Cardiac ventricle fibroblast (primary cell): ENCODE measurements around a stretch of chr13.

DNA sequence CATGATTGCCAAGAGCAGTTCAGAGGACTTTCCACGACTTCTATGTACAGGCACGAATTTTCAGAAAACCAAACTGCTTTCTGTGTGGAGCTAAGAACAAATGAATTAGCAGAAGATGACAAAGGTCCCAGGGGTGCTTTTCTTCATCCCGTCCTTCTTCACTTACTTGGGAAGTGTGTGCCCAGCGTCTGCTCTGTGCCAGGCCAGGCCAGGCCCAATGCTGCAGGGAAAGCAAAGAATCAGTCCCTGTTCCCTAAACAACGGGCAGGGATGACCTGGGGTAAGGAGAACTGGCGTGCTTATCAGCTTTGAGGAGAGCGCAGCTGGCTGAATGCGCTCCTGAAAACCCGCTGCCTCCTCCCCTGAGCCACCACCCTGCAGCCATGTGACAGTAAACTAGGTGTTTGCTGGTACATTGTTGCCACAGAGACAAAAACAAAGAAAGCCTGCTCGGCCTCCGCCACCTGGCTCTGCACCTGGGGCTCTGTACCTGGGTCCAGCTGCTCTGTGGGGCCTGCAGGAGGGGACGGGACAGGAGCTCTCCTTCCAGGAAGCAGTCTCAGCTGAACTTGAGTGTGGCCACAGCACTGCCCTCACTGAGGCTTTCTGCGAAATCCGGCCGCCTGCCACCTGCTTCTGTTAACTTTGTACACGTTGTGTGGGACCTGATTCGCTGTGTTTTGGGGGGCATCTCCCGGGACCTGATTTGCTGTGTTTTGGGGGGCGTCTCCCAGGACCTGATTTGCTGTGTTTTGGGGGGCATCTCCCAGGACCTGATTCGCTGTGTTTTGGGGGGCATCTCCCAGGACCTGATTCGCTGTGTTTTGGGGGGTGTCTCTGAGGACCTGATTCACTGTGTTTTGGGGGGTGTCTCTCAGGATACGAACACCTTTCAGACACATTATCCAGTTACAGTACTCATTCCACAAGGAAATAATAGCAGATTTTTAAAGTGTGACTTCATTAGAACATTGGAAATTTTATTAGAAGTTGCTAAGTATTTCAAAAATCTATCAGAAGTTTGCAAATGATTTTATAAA lies 21.9 kb downstream of the MCF2L start:
- RAMPAGE, long total RNA, result no peak

DNA sequence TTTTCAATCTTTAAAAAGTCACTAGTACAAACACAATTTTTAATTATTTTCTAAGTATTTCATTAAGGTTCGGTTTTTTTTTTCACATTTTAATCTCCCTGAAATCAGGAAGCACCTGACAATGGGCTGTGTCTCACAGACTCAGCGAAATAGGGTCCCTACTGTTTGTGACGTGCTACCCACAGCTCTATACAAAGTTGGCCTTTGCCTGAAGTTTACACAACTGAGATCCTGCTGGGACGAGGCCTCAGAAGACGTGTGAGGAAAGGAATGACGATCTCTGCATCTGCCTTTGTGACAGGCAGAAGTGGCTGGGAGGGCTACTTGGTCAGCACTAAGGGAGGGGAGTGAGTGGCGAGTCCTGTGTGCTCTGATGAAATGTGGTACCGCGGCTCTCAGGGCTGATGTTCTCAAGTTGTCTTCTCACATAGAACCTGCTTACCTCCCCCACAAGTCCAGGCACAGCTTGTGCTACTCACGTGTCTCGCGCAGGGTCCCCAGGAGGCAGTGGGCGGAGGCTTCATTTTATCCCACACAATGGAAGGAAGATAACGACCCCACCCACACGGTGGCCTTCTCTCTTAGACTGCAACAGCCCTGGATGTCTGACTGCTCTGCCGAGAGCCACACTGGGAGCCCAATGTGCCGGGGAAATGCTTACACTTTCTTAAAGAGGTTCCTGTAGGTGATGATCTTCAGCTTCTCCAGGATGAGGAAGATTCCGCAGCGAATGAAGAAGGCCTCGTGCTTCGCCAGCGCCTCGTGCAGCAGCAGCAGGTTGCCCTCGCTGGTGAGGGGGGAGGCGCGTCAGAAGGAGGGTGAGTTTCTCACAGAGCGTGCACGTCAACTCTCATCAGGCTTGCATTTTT lies 21.0 kb downstream of the PROZ start:
- RAMPAGE, long total RNA, result no peak

DNA sequence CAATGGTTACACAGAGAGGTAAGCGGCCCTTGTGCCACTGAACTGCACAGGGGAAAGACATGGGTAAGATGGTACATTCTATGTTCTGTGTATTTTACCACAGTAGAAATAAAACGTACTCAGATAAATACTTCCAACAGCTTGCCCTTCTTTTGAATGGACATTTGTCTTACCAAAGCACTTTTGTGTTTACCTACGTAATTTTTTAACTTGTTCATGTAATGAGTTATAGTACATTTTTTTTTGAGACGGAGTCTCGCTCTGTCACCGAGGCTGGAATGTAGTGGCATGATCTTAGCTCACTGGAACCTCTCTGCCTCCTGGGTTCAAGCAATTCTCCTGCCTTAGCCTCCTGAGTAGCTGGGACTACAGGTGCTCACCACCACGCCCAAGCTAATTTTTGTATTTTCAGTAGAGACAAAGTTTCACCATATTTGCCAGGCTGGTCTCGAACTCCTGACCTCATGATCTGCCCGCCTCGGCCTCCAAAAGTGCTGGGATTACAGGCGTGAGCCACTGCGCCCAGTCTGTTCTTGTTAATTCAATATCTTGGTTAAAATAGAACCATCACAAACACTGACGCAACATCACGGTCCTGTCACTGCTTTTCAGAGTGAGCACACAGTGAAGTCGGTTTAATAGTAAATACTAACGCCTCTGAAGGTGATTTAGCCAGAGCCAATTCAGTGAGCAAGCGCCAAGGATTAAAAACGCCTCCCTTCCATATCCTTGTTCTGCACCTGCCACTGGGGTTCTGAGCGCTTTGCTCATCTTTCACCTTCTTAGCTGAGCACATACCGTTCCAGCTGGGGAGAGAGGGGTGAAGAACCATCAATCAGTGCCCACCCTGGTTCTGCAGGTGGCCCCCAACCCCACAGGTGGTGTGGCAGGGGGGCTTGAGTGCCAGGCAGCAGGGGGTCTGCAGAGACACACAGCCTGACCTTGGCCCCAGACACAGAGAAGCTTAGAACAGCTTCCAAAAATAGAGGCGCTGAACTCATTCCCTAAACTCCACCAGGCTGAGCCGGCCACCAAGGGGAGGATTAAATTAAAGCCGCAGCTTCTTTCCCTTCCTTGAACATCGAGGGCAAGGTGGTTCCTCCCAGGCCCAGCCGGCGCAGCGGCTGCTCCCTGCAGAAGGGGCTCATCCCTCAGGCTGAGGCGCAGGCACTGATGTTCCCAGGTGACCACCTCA lies 30.3 kb downstream of the LAMP1 start:
- RAMPAGE, long total RNA, result no peak

DNA sequence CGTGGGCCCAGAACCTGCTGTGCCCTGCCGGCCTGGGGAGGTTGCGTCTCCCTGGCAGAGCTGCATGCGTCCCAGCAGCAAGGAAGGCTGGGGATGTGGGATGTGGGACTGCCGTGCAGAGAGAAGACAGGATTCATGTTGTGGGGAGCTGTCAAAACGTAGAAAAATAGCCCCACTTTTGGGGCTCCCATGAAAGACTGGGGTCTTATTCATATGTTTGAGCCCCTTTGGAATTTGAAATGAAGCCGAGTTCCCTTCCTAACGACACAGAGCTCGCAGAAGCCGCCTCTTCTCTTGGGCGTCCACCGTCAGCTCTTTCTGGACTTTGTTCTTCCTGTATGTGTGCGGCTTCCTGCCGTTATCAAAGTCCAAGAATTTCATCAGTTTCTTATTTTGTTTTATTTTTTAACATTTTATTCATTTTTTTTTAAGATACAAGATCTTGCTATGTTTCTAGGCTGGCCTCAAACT lies 32.4 kb upstream of the GRTP1 start:
- RAMPAGE, long total RNA, result no peak

GRCh38 chr13:113448529-113449722 lies 4.4 kb downstream of the ADPRHL1 start:
- RAMPAGE, long total RNA, result no peak

- RAMPAGE, long total RNA, result no peak
Observed at GRCh38 chr13:113501279-113501613, 10.4 kb downstream of the TMCO3 start.

- RAMPAGE, long total RNA, result no peak
Observed at GRCh38 chr13:113640555-113641135, 17.4 kb downstream of the ATP4B start.

DNA sequence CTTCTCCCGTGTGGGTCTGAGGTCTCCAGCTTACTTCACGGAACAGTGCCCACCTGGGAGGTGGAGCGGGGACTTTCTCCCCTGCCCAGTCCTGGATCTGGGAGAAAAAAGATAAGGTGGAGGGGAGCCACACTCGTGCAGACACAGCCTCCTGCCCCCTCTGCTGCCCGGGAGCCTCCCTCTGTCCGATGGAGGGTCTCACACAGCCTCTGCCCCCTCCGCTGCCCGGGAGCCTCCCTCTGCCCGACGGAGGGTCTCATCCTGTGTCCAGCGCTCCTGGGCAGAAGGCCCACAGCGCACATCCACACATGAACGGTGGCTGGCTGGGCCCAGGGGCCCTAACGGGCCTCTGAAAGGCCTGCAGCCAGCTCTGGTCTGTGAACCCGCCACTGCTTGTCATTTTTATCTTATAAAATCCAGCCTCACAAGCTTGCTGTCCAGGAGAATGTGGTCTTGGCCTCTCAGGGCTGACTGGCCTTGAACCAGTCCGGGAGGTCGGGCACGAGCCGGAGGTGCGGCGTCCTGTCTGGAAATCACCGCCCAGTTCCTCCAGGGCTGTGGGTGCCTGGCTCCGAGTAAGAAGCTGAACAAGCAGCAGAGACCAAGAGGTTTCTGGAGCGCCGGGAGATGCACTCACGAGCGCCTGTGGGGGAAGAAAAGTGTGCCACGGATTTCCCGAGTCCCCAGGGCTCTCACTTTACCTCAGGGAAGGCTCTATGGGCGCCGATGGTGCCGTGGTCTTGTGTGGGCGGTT lies 50.3 kb downstream of the GAS6 start:
- RAMPAGE, long total RNA, result no peak

GRCh38 chr13:113848705-113849308 lies 15.1 kb downstream of the GAS6 start:
- RAMPAGE, long total RNA, result no peak

DNA sequence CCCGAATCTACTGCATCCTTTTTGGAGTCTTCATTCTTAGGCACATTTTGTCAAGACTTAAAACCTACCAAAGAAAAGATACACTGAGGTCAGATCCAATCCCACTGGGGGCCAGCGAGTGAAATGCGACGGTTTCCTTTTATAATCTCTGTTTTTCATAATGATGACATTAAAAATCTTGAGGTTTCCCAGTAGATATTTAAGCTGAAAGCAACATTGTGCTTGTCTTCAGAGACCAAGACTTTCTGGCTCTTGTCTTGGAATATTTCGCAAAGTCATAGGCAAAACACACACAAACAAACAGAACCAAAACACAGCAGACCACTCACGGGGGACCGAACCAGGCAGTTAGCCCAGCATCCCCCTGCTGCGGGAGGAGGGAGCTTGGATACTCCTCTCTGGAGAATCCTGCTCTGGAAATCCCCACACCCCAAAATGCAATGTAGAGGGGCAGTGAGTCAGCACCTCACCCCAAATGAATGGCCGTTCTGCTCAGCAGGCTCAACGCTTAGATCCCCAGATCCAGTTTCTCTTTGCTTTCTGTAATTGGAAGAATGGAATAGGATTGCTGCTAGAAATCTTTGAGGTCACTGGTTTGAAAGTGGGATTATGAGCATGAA lies 594 bp upstream of the GAS6 start:
- RAMPAGE, long total RNA, result no peak

- RAMPAGE, long total RNA, result no peak
Observed at GRCh38 chr13:113928627-113929154, 45.2 kb downstream of the C13orf46 start.

DNA sequence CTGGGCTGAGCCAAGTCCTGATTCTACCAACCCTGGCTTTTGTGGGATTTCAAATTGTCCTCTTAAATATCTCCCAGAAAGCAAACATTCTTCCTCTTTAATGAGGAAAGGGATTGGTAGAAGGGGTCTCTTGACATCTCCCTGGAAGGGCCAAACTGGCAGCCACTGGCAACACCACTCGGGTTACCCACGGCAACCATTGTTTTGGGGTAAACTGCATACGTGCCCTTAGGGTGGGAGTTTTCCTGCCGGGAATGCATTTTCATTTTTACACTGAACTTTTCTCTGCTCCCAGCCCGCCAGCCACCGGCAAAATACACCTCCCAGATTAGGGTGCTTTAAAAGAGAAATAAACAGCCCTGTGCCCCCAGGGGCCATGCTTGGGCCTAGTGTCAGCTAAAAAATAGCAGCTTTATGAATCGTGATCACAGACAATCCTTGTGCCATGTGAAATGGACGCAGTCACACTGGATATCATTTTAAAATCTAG lies 38.4 kb downstream of the C13orf46 start:
- RAMPAGE, long total RNA, result no peak

DNA sequence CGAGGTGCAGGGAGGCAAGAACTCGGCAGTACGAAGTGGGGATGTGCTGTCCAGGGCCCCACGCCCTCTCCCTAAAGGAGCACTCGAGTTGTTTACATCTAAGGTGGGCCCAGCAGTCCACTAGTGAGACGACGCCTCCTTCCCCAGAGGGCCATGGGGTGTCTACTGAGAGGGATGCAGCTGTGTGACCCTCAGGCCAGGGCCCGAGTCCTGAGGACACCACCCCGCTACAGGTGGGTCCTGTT lies 4.2 kb downstream of the C13orf46 start:
- RAMPAGE, long total RNA, result no peak

GRCh38 chr13:114020853-114021381 lies 47.0 kb upstream of the C13orf46 start:
- RAMPAGE, long total RNA, result no peak

DNA sequence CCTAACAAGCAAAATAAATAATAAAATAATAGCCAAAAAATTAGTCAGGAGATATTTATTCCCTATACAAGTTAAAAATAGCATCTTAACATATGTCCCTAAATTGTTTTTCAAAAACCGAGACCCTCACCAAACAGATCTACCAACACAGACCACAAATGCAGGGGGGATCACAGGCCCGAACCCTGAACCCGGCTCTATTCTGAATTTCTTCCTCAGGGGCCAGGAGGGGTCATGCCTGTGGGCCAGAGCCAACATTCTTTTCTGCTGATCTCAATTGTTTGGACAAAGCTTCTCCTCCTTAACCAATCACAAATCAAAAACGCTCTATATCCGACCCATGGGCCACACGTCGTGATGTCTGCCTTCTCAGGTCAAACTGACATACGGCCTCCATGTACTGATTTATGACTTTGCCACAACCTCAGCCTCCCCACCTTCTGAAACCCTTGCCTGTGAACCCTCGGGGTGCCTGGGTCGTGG lies 58.2 kb upstream of the C13orf46 start:
- RAMPAGE, long total RNA, result no peak

DNA sequence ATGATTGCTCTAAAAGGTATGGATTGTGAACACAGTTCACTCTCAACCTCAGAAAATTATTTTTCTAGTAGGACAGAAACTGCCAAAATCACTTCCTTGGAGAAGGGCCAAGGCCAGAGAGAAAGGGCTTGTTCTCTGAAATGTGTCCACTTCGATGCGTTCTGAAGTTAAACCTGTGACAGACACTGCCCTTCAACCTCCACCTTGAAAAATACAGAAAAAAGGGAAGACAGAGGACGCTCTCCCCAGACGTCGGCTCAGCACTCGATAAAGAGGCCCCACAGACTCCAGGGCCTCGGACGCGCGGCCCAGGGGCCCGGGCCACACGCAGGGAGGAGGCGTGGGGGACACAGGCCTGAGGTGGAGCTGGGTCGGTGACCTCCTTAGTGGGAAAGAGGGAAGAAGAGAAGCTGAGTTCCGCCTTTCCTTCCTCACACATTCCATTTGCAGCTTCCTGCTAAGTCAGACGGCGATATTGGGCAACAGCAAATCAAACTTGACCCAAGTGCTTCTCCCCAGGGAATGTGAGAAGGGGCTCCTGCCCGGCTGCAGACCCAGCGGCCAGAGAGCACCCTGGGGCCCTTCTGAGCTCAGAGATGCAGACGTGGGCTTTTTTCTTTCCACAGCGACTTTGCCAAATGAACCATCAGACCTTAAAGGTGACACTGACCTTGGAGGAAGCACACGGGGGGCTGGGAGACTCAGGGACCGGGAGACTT lies 63.5 kb downstream of the RASA3 start:
- RAMPAGE, long total RNA, result no peak

DNA sequence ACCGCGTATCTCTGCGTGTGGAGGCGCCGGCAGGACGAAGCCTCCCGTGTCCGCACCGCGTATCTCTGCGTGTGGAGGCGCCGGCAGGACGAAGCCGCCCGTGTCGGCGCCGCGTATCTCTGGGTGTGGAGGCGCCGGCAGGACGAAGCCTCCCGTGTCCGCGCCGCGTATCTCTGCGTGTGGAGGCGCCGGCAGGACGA lies 56.9 kb downstream of the RASA3 start:
- RAMPAGE, long total RNA, result no peak

GRCh38 chr13:114093525-114094491 lies 38.6 kb downstream of the RASA3 start:
- RAMPAGE, long total RNA, result no peak

GRCh38 chr13:114196081-114196688 lies 17.1 kb downstream of the CFAP97D2 start:
- RAMPAGE, long total RNA, result no peak

DNA sequence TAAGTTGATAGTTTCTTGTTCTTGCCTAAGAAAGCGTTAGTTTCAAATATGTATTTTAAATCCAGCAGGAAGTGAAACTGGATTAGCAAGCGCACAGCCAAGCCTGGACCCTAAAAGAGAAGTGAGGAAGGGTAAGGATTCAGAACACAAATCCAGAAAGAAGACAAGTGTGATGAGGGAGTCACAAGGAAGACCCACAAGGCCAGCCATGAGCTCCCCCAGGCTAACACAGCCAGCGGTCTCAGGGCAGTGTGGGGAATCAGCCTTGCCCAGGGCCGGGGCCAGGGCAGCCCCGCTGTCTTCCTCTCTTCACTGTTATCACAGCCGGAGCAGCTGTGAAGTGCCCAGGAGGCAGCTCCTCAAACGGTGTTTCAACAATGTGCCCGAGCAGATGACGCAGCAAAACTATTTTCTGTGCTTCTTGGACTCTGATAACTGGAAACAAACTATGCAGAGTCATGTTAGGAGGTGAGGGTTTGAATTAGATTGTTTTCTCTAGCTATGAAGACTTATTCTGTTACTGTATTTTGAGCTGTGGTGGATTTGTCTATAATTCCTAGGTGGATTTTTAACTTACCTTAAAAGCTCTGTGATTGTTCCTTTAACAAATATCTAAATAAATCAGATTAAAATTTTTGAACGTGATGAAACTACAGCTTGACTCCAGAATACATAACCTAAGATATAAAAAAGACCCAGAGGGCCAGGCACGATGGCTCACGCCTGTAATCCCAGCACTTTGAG lies 12.1 kb upstream of the CDC16 start:
- RAMPAGE, long total RNA, result no peak